Monocyte (primary cell): ENCODE data around the gene CREB1.

GRCh38 chr2:205714649-205715062 lies 32.4 kb downstream of the NRP2 start:
- PRO-cap, 2 experiments: no peak in any of the 2 experiments

DNA sequence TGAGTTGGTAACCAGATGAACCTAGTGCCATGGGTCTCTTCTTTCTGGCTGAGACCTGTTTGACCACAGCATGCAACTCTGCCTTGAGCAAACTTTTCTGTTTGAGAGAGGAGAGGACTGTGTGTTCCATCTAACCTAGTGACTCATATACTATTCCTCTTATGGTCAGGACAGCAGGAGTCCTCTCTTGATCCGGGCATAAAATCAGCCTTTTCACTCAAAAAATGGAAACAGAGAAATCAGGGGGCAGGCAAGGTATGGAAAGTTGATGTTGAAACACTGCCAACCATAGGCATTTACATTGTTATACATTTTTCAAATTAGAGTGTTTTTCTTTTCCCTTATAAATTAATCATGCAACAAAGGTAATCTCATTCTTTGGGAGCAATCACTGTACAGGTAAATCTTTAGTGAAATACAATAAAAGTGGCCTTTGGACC lies 86.6 kb downstream of the NRP2 start:
- PRO-cap, 2 experiments: no peak in any of the 2 experiments

DNA sequence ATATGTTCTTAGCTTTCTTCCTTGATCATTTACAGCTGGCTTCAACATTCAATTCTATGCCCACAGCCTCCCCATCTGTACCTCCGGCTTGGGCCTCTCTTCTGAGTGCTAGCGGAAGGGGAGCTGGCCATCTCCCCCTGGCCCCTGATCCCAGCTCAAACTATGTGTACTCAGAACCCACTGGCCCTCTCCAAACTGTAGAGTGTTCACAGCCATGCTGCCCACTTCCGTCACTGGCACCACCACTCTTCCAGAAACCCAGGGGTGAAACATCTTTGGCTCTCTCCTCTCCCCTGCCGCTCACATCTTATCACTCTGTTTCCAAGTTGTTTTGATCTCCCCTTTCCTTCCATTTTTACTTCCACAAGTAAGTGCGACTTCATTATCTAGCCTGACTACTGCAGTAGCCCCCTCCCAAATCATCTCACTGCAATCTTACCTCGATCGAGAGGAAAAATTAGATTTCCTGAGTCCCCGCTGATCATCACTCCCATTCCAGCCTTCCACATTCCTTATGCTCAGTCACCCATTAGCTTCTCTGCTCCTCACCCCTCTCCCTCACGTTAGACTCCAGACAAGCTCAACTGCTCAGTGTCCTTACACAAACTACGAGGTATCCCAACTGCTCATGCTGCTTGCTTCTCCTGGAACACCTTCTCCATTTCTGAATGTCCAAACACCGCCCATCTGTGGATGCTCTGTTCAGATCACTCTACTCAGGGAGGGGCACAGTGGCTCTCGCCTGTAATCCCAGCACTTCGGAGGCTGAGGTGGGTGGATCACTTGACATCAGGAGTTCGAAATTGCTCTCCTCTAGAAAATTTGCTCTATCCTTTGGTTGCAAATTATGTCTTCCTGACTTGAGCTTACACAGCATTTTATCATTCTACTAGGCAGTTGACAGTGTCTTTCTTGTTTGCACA lies 96.7 kb downstream of the INO80D start:
- PRO-cap, 2 experiments: no peak in any of the 2 experiments

- PRO-cap, 2 experiments: peak in 1 of 2 experiments; most common plus-strand start chr2:206084627 (in 1); most common minus-strand start chr2:206084557 (in 1)
Observed at GRCh38 chr2:206084210-206084774, 1.7 kb downstream of the INO80D start.

- PRO-cap, 2 experiments: no peak in any of the 2 experiments
Observed at GRCh38 chr2:206150903-206151598, 8.2 kb downstream of the NDUFS1 start.

GRCh38 chr2:206411017-206411316 lies 32.4 kb upstream of the ADAM23 start:
- PRO-cap, 2 experiments: no peak in any of the 2 experiments

DNA sequence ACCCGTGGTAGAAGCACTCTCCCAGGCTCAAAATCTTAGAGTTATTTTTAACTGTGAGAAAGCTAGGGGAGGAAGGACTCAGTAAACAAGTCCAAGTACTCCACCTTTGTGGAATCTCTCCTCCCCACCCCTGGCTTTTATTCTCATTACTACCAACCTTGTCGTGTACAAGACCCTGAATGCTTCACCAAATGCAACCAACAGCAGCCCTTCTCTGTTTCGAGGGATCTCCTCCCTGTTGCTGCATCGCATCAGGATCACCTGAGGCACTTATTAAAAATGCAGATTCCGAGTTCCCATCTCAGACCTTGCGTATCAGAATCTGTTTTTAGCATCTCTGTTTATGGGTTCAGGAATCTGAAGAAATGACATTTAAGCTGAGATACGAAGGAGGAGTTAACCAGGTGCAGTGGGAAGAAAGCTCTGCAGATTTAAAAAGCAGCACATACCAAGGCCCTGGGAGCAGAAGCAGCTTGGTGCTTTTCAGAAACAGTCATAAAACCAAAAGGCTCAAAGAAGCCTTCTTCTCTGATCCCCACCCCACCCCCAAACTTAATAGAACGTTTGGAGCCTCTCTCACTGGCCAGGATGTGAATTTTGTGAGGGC lies 69.5 kb downstream of the KLF7 start:
- PRO-cap, 2 experiments: no peak in any of the 2 experiments

DNA sequence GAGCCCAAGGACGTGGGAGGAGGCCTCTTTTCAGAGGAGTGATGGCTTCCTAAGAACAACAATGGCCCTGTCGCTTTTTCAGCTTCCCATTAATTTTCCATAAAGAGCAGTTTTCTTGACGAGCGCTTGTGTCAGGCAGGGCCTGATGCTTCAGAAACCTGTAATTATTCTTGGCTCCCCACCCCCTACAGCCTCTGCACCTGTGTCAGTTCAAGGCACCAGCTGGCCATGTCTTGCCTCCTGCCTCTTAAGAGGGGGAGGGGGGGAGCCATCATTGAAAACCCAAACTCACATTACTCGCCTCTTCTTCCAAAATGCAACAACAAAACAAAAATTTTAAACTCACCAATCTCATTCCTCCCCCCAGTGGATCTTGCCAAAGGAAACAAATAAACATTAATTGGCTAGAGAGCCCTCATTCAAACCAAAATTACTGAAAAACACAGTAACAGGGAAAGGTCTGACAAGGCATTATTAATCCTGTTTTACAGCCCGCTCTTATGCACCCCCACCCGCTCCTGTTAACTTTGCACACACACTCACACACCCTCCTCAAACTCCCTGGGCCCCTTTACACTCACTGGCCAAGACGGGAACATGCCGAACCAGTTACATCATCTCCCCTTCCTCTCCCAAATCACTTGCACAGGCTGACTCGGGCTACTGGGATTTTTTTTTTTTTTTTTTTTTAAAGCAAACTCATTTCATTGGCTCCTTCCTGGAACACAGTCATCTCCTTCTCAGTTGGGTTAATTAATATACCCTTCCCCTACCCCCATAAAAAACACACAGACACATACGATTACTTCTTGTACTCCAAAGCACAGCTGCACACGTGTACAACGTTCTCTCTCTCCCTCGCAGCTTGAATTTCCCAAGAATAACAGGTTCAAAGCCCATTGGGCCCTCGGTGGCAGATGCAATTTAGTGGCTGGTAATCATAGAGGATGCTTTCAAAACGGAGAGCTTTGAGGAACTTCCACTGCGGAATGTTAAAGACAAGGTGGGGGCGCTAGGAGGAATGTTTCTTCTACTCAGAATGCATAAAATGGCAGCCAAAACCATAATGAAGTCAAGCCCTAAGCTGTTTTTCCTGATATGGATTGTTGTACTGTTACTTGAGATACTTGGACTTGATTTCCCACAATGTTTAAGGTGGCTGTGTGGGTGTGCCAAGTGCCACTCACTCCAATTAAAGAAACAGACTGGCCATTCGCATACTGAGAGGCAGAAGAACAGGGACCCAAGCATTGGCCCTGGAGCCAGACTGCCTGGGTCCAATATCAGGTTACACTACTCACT lies 31.8 kb downstream of the KLF7 start:
- PRO-cap, 2 experiments: peak in 1 of 2 experiments; most common minus-strand start position 520 of the sequence (in 1)

DNA sequence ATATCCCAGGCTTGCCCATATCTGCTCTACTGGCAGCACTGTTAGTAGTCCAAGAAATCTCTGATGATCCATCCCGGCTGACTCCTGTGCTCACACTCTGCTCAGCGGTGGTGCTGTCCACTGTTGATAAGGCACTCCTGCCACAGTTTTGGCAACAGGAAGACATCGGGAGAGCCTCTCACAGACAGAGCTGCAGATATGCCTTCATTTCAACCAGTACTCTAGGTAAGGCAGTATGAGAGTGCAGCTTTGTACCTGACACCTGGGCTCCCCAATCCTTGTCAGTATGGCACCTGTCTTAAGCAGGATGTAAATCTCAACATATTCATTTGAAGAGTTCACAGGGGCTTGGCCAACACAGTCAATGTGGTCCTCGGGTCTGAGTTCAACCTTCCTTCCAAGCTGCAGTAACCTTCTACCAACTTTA lies 16.4 kb downstream of the KLF7 start:
- PRO-cap, 2 experiments: peak in 1 of 2 experiments; most common minus-strand start position 82 of the sequence (in 1)

DNA sequence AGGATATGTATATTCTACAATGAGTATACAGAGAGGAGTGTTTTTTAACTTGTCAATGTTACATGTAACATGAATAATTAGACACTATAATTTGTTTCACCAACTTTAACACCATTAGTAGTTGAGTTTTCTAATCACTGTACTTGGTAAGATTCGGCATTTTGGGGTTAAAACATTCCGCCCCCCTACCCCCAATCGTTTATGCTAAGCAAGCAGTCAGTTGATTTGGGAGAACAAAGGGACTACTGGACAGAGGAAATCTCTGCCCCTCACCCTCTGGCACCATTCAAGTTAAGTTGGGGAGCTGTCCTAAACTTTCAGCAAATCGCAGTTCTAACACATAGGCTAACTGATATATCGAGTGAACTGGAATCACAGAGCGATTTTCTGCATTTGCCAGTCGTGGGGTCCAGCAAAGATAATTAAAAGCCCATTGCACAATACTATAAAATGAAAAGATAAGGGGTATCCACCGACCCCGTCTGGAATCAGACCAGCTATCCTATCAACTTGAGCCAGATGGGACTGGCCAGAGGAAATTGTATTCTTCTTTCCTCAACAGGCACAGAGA lies 5.6 kb downstream of the KLF7 start:
- PRO-cap, 2 experiments: peak in 2 of 2 experiments; most common minus-strand start position 197 of the sequence (in 1)

DNA sequence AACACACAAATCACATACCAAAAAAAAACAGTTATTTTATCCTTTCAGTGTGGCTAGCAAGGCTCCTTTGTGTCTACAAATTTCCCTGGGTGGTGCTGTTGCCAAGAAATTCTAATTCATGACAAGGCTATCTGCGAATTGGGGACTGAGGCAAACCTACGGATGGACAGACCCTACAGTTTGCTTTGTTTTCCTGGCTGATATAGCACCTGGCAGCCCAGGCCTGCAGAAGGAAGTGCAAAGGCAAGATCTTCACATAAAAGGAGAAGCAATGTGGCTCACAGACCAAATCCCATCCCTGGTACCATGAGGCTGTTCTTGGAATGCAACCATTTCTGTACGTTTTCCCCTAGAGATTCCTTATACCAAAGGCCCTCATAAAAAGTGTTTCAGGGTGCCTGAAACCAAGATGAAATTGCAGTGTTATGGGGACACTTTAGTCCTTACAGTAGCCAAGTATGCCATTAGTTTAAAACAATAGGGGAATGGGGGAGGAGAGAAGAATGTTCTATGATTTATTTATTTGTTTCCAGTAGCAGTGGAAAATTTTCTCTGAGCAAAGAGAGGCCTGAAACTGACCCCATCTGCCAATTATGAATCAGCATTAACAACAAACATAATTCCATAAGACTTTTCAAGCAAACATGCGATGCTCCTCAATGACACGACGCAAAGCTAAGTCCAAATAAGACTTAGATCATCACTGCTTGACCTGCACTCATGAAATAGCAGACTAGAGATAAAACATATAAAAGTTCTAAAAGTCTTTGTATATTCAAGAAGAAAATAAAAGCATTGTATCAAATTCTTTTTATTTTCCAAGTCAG lies 4.2 kb downstream of the KLF7 start:
- PRO-cap, 2 experiments: no peak in any of the 2 experiments

DNA sequence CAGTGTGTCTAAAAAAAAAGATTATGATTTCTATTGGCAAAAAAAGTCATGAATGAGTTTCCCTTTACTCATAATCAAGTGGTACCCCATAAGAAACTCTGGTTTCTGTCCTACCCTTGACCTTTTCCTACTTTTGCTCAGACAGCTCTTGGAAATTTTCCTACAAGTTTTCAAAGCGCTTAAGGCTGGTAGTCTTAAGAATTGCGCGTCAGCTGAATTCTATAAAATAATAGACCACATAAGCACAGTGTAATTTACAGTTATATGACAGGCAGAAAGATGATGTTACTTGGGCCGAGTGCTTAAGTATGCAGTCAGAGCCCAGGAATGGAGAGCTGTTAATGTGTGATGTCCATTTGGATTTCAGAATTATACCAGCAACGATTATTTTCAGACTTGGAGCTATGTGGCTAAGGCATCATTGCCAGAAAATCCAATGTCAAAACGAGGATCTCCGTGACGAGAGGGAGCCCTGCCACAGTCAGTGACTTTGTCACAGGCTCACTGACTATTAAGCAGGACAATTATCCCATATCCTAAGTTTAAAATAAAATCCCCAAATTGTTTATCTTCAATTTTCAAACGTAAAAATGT lies 3.5 kb downstream of the KLF7 start:
- PRO-cap, 2 experiments: no peak in any of the 2 experiments

DNA sequence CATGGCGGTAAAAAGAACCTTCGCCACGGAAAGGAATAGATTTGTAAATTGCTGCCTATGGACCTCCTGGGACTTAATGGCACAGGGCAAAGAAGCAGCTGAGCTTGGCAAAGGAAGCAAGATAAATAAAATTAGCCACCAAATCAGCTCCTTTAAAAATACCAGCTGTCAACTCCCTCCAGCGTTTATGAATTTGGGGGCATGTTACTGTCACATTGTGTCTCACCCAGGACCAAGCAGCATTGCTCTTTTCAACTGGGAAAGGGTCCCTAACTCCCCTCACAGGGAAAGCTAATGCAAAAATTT lies 118.8 kb upstream of the KLF7 start:
- PRO-cap, 2 experiments: no peak in any of the 2 experiments

DNA sequence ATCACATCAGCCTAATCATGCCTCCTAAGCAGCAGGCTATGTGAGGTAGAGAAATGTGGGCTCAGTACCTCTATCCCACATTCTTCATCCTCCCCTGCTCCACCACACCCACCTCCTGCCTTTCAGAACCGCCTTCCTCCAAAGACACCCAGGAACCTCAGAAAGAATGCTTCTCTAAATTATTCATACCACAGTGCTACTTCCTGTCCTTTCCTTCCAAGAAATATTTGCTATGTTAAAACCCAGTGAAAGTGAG lies 24.1 kb upstream of the CREB1 start:
- PRO-cap, 2 experiments: peak in 1 of 2 experiments; most common minus-strand start position 159 of the sequence (in 1)

DNA sequence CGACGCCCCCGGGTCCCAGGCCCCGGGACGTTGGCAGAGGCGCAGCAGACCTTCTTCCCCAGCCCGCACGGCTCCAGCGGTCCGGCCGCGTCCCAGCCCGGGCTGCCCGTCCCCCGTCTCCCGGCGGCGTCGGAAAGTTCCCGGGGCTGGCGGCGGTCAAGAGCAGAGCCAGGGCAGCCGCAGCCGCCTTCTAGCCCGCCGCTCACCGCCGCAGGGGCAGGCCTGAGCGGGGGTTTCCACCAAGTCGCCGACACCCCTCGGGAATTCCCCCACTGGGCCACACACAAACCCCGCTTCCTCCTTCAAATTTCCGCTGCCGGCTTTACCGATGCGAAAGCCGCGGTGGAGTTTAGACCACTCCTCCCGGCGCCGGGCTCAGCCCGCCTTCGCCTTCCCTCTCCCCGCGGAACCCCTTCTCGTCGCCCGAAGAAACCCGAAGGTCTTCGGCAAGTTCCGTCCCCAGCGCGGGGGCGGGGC lies 338 bp upstream of the CREB1 start:
- PRO-cap, 2 experiments: peak in 2 of 2 experiments; most common plus-strand start position 352 of the sequence (in 1); most common minus-strand start position 212 of the sequence (in 2)

DNA sequence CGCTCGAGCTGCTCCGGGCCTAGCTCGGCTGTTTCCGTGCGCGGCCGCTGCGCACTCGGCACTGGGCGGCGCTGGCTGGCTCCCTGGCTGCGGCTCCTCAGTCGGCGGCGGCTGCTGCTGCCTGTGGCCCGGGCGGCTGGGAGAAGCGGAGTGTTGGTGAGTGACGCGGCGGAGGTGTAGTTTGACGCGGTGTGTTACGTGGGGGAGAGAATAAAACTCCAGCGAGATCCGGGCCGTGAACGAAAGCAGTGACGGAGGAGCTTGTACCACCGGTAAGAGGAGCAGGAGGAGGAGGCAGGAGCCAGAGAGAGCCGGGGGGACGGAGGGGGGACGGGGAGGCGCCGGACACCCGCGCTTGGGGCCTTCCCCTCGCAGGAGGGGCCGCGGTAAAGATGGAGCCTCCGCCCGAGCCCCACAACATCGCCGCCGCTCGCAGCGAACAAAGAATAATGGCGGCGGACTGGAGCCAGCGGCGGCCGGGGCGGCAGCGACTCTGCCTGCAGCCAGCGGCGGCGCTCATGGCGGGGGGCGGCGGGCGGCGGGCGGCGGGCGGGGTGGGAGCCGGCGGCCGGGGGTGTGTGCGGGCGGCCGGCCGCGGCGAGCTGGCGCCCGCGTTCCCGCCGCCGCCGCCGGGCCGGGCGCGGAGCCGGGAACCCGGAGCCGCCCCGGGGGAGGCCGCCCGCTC lies at the start of gene CREB1:
Gene CREB1, plus strand, starts transcription at position 100 of the 685 bp plus-strand sequence.
- PRO-cap, 2 experiments: peak in 2 of 2 experiments; most common plus-strand start position 304 of the sequence (in 2); most common minus-strand start position 116 of the sequence (in 1)

GRCh38 chr2:207704245-207704599 lies 7.2 kb upstream of the CCNYL1 start:
- PRO-cap, 2 experiments: no peak in any of the 2 experiments

- PRO-cap, 2 experiments: no peak in any of the 2 experiments
Observed at GRCh38 chr2:207726287-207726869, 14.9 kb downstream of the CCNYL1 start.

DNA sequence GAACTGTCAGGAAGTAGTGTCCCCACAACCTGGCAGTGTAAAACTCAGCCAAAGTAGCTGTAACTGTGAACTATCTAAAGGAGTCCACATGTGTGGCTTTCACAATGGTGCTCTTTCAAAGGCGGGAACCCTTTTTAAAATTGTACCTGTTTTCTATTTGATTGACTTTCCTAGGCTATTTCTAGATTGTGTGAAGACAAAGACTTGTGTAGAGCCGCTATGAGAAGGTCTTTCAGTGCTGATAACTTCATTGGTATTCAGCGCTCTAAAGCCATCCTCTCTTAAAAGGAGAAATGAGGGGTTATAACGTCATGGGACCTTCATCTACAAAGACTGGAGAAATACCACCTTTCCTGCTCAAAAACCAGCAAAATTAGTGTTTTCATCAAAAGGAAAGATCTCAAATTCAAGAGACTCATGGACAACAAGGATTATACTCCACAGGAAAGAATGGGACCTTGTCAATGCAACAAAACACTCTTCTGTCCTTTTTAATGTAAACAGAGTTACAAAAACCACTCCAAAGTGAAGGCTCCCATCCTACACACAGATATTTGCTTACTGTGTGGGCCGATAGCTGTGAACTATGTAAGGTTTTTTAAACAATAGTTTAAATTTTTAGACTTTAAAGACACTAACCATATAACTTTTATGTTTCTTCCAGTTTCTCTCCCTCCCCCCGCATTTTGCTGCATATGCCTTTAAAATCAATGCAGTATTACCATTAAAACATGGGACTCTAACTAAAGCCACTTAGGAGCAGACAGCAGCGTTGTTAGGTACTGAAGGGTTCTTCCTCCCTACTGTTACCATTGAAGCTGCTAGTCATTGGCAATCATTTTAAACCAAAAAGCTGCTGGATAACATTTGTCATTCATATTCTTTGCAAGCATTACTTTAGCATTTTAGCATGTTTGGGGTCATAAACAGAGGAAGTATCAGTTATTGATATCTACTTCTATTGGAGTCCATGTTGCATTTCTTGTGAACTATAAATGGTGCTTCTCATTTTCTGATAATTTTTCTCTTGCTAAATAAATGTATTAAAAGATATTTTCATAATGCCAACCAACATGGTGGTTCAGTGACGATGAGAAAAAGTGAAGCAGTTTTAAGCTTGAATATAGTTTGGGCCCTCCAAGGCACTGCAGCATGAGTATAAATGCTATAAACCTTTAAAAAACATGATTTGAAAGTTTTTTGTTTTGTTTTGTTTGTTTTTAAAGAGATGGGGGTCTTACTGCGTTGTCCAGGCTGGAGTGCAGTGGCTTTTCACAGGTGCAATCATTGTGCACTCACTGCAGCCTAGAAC lies 15.8 kb downstream of the FZD5 start:
- PRO-cap, 2 experiments: no peak in any of the 2 experiments

- PRO-cap, 2 experiments: no peak in any of the 2 experiments
Observed at GRCh38 chr2:207759963-207760847, 9.5 kb downstream of the FZD5 start.